NCI-H460 (cell line): ENCODE measurements around a stretch of chr3.

DNA sequence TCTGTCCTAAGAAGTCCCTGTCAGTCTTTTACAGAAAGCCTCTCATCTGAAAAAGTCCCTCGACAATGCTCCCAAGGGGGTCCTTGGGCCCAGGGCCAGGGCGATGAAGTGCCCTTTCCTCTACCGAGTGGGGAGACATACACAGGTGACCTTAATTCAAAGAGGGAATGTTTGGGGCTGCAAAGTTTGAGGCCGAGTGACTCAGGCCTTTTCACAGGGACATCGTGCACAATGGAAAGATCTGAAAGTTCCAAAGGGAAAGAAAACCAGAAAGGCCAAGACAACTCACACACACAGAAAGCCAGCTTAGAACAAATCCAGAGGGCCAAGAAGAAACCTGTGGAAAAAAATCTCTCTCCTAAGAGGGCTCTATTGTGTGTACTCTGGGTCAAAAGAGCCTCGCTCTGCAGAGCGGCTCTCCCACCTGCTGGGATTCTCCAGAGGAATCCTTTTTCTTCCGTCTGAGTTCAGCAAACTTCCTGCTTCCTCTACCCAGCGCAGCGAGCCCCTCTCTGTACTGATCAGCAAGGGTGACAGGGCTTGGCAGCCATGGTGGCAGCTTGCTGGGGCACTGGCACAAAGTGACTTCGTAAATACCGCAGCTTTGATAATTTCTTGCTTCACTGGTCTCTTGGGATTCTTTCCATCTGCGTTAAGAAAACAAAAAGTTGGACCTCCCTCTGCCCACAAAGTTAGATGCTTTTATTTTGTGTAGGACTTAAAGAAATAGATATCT is 259.1 kb downstream of the OPA1 start:
RAMPAGE:
- cytosol, long total RNA: no peak
- long total RNA: no peak
- nucleus, long total RNA: no peak

DNA sequence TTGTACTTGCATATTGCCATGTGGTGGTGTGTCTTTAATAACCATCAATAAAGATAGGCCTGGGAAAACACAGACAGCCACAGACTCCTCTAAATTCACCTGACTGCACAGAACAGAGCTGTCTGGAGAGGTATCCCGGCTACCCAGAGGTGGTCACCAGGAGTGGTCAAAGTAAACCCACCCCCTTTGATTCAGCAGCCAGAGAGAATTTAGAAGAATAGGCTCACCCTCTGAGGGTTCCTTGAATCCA is 11.6 kb upstream of the HES1 start:
RAMPAGE:
- cytosol, long total RNA: no peak
- long total RNA: no peak
- nucleus, long total RNA: no peak

DNA sequence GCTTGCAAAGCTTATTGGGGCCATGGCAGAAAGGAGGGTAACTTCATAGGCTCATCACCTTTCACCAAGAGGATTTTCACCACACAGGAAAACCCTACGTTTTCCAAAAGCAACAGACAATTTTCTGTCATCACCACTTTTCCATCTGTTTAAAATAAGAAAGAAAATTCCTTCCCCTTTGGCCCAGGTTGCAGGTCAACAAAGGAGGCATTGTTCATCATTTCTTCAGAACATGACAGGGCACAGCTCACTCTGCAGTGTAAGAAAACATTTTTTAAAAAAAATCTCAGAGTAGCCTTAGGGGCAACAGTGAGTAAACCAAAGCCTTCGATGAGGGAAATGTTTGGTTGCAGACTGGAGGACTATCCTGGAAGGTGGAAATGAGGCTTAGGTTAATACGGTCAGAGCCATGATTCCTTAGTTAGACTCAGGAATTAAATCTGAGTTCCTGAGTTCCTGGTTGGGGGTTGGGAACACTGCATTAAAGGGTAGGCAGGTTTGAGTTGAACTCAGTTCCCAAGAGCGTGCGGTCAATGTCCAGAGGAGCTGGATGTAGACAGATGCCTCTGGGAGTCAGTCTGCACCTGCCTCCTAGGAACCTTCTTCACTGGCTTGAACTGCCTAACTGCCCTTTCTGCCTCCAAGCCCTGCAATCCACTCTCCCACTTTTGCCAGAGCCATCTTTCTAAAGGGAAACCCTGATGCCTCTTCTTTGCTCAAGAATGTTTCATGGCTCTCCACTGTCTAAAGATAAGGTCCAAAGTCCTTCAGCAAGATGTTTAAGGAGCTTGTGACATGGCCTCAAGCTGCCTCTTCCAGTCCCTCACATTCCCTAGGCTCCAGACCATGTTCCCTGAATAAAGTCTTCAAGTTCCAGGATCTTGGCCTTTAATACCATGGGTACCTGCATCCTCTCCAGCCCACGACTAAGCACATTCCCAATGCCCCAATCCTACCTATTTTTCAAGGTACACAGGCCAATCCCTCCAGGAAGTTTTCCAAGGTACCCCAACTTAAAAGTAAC is 3.2 kb upstream of the HES1 start:
RAMPAGE:
- cytosol, long total RNA: no peak
- long total RNA: no peak
- nucleus, long total RNA: no peak

DNA sequence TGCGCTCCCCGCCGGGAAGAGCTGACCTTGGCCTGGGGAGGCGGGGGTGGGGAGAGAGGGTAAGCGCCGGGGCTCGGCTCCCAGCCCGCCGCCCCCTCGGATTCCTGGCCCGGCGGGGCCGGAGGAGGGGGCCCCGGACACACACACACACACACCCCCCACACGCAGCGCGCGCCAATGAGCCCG is 1.3 kb upstream of the HES1 start:
RAMPAGE:
- cytosol, long total RNA: no peak
- long total RNA: no peak
- nucleus, long total RNA: no peak

DNA sequence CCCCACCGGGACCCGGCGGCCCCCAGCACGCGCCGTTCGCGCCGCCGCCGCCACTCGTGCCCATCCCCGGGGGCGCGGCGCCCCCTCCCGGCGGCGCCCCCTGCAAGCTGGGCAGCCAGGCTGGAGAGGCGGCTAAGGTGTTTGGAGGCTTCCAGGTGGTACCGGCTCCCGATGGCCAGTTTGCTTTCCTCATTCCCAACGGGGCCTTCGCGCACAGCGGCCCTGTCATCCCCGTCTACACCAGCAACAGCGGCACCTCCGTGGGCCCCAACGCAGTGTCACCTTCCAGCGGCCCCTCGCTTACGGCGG is 1.9 kb downstream of the HES1 start:
RAMPAGE:
- cytosol, long total RNA: no peak
- long total RNA: no peak
- nucleus, long total RNA: no peak

DNA sequence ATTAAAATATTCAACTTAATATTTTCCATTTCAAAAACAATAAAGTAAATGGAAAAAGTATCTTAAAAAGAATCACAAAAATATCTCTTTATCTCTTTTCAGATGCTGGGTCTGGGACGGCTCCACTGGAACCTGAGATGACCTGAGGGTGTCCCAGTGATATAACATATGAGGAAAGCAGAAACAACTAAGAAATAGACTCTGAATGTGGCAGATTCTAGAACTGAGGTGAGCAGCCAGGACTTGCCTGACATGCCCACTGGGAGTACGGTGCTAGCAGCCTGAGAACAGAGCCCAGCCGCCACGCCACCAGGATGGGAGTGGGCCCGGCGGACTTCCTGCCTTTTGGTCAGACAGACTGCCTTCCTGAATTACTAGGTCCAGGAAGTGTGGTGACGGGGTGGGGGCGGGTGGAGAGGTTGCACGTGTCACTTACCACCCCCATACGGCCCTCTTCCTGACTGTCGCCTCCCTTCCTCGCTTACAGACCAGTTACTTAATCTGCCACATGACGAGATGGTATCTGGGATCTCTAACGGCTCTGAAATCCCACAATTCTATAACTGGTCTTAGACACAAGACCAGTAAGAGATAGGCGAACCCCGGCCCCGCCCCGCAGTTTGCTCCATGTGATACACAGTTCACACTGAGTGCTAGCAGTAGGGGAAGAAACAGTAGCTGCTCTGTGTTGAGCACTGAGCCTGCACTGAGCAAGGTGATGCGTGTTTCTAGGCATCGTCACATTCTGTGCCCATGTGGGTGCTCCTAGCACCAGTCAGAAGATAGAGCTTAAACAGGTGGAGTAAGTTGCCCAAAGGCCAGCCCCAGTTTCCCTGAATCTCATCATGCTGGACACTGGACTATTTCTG is 95.8 kb downstream of the CPN2 start:
RAMPAGE:
- cytosol, long total RNA: no peak
- long total RNA: no peak
- nucleus, long total RNA: no peak

DNA sequence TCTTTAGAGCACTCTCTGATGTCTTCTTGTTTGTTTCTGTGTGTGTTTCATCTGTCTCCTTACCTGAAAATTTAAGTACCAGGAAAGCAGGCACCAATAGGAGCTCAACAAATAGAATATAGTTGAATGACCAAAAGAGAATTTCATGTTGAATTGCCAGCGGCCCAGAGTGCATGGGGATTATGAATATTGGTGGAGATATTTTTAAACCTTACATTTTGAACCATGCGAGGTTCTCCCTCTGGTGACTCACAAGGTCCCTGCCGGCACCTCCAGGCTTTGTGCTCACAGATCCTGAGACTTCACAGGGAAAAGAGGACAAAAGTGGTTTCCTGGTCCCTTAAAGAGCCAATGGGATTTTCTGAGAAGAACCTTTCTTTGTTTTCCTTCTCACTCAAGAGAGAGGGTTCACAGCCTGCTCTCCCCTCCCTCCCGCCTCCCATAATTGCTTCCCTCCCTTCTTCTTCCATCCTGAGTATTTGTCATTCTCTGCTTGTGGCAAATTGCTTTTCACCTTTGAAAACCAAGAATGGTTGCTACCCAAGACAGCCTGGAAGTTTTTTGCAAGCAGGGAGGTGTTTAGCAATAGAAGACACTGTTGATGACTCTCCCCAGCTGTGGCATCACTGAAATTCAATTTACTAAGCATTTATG is 76.7 kb downstream of the CPN2 start:
RAMPAGE:
- cytosol, long total RNA: no peak
- long total RNA: no peak
- nucleus, long total RNA: no peak

DNA sequence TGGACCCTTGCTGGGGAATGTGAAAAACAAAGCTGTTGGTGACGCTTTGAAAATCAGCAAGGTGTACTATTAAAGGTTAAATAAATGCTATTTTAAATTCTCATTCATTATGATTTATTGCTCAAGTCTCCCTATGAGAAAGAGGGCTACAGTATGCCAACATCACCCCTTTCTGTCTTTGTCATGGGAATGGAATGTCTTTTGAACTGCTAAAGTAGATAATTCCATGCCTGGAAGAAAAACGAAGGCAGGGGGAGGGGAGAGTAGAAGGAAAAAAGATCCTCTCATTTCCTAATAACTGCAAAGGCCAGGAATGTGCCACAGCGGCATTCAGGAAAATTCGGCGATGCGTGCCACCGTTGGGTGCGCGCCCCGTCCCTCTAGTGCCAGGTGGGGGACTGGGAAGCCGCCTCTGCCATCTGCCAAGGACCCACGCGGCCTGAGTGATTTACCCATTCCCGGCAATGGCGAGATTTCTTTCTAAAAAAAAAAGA is 54.7 kb downstream of the CPN2 start:
RAMPAGE:
- cytosol, long total RNA: no peak
- long total RNA: no peak
- nucleus, long total RNA: no peak

GRCh38 chr3:194321943-194323147 is 28.8 kb downstream of the CPN2 start:
RAMPAGE:
- cytosol, long total RNA: no peak
- long total RNA: no peak
- nucleus, long total RNA: start-site peak on the minus strand at chr3:194322764-194322843, 7 and 19 reads in 2 replicates

GRCh38 chr3:194332967-194334261 is 17.7 kb downstream of the CPN2 start:
RAMPAGE:
- cytosol, long total RNA: no peak
- long total RNA: no peak
- nucleus, long total RNA: no peak

RAMPAGE:
- cytosol, long total RNA: no peak
- long total RNA: no peak
- nucleus, long total RNA: no peak
Measured at GRCh38 chr3:194381412-194382033, 12.0 kb upstream of the LRRC15 start.

DNA sequence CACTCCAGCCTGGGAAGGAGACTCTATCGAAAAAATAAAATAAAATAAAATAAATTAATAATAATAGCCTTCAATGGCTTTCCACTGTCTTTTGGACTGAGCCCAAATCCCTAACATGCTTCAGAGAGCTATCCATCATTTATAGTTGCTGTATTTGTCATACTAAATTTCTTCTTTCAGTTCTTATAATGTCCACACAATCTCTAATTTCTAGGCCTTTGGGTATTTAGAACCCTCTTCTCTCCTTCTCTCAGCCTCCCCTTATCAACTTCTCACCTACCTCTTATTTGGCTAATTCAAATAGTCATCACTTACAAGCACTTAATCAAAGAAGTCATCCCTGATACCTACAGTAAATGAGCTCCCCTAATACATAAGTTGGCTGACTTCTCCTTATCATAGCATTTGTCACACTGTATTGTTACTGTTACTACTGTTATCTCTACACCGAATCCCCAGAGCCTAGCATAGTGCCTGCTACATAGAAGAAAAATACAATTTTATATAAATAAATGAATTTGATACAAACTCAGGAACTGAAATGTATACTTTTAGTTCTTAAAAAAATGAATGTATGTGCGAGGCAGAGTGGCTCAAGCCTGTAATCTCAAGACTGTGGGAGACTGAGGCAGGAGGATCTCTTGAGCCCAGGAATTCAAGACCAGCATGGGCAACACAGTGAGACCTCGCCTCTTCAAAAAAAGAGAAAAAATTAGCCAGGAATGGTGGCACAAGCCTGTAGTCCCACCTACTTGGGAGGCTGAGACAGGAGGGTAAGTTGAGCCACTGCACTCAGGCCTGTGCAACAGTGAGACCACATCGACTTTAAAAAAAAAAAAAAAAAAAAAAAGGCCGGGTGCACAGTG is 34.1 kb downstream of the ATP13A3 start:
RAMPAGE:
- cytosol, long total RNA: no peak
- long total RNA: no peak
- nucleus, long total RNA: no peak

GRCh38 chr3:194485763-194485862 is 1.2 kb downstream of the ATP13A3 start:
RAMPAGE:
- cytosol, long total RNA: no peak
- long total RNA: no peak
- nucleus, long total RNA: no peak

RAMPAGE:
- cytosol, long total RNA: no peak
- long total RNA: no peak
- nucleus, long total RNA: no peak
Measured at GRCh38 chr3:194497701-194498175, 10.9 kb upstream of the ATP13A3 start.

DNA sequence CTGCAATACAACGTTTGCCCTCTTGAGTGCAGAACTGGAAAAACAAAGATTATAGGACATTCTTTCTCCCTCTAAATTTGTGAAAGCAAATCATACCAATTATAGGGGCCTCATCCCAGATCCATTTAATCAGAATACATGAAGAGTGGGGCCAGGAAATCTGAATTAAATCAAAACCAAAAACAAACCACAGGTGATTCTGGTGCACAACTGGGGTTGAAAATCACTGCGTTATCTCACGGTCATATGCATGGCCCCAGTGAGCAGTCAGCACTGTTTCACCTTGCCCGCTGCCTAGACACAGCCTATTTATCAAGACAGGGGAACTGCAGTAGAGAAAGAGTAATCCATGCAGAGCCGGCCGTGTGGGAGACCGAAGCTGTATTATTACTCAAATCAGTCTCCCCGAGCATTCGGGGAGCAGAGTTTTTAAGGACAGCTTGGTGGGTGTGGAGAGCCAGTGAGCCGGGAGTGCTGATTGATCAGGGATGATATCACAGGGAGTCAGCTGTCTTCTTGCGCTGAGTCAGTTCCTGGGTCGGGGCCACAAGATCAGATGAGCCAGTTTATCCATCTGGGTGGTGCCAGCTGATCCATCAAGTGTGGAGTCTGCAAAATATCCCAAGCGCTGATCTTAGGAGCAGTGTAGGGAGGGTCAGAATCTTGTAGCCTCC is 58.2 kb downstream of the TMEM44 start:
RAMPAGE:
- cytosol, long total RNA: no peak
- long total RNA: no peak
- nucleus, long total RNA: no peak

DNA sequence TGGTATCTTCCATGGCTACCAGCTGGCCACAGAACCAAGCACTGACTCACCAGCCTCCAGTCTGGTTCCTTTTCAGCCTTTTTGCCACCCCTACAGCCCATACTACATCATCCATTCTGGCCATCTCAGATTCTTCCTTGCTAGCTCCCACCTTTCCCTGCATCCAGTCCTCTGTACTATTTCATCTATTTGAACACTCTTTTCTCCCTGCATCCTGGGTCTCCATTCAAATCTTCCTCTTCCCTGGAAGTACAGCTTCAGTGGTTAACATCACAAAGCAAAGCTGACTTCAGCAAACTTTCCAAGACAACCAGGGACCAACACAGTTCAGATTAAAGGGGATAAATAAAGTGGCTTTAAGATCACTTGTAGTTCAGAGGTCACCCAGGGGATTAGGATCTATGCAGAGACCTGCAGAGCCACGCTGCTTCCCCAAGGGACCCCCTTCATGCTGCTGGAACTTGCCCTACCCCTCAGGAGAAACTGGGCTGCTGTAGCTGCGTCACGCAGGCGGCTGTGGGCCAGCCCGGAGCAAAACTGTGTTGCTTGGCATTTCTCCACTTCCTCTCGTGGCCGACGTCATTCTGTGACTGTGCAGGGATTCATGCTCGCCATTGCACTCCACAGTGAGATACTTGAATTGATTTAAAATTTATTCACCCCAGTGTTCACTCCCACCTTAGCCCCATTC is 46.0 kb downstream of the TMEM44 start:
RAMPAGE:
- cytosol, long total RNA: no peak
- long total RNA: no peak
- nucleus, long total RNA: no peak

GRCh38 chr3:194689275-194689749 is 3.6 kb downstream of the FAM43A start:
RAMPAGE:
- cytosol, long total RNA: no peak
- long total RNA: no peak
- nucleus, long total RNA: no peak

DNA sequence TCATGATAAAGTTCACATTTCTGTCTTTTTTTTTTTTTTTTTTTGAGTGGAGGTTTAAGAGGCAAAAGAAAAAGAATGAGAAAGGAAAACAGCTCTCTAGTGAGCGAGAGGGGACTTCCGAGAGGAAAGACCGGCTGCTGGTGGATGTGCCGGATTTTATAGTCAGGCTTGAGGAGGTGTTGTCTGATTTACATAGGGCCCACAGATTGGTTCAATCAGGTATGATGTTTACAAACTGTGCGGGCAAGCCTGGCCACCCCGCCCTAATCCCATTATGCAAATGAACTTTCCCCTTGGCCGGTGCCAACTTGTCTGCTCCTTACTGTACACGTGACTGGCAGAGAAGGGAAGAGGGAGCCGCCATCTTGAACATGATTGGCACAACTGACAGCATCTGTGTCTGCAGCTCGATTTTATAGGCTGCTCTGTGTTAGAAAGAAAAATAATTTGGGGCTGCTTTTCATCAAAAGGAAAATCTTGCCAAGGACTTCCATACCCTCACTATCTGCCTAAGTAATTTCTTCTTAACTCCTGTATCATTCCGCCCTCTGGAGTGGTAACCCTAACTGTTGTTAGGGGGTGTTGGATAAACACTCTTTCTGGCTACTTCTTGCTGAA is 44.8 kb downstream of the FAM43A start:
RAMPAGE:
- cytosol, long total RNA: no peak
- long total RNA: no peak
- nucleus, long total RNA: no peak

DNA sequence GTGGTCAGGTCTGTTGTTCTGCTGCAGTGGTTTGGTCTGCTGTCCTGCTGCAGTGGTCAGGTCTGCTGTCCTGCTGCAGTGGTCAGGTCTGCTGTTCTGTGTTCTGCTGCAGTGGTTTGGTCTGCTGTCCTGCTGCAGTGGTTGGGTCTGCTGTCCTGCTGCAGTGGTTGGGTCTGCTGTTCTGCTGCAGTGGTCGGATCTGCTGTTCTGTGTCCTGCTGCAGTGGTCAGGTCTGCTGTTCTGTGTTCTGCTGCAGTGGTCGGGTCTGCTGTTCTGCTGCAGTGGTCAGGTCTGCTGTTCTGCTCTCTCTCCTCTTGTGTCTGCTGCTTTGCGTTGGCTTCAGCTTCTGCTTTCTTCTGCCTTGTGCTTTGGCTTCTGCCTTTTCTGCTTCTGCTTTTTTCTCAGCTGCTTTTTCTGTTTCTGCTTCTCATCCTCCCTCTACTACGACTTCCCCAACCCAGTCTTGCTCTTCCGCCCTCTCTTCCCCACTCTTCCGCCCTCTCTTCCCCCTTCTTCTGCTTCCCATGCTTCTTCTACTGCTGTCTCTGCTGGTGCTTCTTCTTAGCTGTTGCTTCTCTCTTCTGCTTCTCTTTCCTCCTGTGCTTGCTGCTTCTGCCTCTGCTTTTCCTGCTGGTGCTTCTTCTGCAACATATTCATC is 50.7 kb downstream of the FAM43A start:
RAMPAGE:
- cytosol, long total RNA: no peak
- long total RNA: no peak
- nucleus, long total RNA: no peak

DNA sequence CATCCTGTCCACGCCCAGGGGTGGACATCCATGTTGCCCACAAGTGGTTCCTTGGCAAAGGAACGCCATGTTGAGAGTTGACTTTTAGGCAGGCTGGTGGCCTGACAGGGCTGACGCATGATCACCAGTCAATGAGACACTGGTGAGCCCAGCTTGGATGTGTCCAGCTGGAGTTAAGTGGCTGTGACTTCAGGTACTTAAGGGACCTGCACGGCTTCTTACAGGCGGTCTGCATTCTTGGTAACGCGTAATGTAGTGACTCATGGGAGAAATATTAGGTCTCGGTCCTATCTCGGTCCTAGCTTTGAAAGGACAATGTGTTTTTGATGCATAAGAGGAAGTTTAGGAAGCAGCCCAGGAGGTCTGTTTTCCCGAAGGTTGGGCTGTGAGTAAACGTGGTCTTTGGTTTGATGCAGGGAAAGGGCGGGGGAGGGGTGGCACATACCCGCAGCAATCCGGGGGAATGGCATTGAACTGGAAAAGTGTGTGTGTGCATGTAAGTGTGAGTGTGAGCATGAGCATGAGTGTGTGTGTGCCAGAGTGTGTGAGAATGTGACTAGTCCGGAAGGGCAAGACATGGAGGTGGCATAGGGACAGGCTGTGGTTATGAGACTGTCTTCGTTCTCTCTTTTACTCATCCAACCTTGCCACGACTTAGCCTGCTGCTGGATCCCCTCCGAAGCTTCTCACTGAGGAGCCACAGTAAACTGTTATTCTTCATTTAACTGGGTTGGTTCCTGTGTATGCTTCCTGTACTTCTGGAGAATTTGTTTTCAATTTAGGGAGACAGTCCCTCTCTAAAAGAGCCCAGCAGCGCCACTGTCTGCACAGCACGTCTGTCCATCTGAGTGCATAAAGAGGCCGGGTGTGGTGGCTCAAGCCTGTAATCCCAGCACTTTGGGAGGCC is 55.4 kb downstream of the FAM43A start:
RAMPAGE:
- cytosol, long total RNA: no peak
- long total RNA: no peak
- nucleus, long total RNA: no peak